Glomerular endothelial cell (primary cell): ENCODE measurements around a stretch of chr6.

GRCh38 chr6:169529869-169530245, 172.0 kb downstream of the WDR27 start:
- RAMPAGE, long total RNA = no peak

GRCh38 chr6:169577855-169578656, 123.8 kb downstream of the WDR27 start:
- RAMPAGE, long total RNA = no peak

- RAMPAGE, long total RNA = no peak
These were observed 1.7 kb downstream of the C6orf120 start for GRCh38 chr6:169703535-169704182.

DNA sequence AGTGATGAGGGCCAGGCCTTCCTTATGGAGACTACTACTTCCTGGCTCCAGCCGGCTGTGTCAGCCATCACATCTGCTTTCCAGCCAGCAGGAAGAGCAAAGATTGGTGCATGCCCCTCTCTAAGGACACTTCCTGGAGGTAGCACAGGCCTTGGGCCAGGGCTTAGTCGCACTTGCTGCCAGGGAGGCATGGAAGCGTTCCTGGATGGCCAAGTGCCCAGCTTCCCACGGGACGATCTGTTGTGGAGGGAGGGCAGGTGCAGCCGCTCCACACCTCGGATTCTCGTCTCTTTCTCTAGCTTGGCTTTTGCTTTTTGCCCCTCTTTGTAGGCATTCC, 11.9 kb downstream of the ERMARD start:
- RAMPAGE, long total RNA = no peak

DNA sequence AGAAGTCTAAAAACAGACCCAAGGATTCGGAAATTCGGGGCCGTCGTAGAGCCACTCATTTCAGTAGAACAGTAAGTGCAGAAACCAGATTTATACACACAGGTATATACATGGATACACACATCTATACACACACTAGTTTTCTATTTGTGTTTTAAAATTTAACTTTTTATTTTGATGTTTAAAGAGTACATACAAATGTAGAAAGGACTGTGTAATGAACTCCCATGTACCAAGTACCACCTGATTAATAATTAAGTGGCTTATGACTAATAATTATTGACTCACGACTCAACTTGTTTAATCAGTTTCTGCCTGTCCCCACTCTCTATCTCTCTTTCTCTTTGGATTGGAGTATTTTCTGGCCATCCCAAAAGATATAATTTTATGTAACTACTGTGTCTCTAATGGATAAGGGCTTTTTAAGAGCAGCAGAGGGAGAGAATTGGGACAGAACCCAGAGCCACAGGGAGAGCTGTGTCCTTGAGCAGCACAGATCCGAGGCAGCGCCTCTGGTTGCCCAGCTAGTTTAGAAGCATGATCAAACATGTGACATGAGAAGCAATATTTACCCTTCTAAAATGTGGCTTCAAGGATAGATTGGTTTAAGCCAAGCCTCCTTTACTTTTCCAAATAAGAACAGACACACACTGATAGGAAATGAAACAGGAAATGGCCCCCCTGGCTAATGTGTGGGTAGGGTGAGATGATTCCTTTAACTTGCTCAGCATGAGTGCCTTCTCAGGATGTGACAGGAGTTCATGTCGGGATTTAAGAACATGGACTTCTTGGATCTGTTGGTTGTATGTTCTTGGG, 80.9 kb downstream of the ERMARD start:
- RAMPAGE, long total RNA = no peak

- RAMPAGE, long total RNA = no peak
These were observed 265.9 kb downstream of the DLL1 start for GRCh38 chr6:170025061-170025269.

DNA sequence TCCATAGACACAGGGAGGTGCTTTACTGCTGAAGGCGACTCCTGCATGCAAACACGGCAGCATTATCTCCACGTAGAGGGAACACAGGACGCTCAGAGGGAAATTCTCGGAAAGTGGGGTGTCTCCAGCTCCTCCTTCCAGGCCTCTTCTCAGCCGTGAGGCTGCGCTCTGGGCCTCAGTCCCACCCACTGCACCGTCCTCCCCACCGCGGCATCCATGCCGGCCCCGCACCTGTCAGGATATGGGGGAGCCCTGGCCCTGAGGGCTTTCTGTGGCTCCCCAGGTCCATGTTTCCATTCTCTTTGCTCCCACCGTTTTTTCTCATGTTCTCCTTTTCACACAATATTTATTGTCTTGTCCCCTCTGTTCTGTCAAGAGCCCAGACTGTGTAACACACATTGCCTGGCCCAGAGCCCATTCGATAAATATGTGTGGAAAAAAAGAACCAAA, 205.1 kb downstream of the DLL1 start:
- RAMPAGE, long total RNA = no peak

DNA sequence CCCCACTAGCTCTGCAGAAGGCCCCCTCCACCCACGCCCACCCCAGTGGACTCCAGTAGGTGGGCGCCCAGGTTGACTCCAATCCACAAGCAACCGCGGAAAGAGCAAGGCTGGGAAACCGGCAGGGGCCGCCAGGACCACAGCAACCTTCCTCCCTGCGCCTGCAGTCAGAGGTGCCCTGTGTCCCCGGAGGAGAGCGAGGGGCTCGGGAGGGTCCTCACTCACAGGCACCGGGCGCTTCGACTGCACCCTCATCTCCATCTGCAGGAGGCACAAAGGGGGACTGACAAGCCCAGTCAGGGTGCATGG, 137.4 kb downstream of the DLL1 start:
- RAMPAGE, long total RNA = no peak

DNA sequence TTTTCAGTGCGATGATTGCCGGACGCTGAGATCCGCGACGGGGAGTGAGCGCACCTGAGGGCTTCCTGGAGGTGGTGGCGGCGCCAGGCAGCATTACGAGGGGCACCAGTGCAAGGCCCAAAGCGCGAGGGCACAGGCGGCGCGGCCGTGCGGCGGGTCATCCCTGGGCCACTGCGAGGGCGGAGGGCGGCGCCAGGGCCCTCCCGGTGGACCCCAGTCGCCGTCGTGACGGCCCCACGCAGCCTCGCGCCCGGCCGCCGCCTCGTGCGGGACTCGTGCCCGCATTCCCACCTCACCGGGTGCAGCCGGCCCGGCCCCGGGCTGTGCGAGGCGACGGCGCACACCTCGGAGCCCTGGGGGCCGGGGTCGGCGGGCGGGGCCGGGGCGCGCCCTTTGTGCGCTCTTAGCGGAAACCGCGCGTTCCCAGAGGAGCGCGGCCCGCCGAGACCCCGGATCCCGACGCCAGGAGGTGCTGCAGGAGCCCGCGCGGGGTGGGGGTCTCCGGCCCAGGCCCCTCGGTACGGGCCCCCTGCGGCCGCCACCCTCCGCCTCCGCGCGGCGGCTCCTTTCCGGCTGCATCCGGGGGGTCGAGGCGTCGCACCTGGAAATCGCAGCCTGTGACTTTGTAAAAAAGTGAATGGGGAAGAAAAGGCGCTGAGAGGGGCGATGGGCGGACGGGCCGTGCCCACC, 5.5 kb upstream of the DLL1 start:
- RAMPAGE, long total RNA = no peak

- RAMPAGE, long total RNA = no peak
These were observed 1.2 kb downstream of the FAM120B start for GRCh38 chr6:170307815-170308082.

GRCh38 chr6:170454859-170455185, 98.3 kb downstream of the PSMB1 start:
- RAMPAGE, long total RNA = no peak